REH cell (cell line): Measurements from ENCODE around the gene FREY1.

- PRO-cap = no peak
These were observed 22.9 kb upstream of the TP53I11 start for GRCh38 chr11:44973492-44974066.

DNA sequence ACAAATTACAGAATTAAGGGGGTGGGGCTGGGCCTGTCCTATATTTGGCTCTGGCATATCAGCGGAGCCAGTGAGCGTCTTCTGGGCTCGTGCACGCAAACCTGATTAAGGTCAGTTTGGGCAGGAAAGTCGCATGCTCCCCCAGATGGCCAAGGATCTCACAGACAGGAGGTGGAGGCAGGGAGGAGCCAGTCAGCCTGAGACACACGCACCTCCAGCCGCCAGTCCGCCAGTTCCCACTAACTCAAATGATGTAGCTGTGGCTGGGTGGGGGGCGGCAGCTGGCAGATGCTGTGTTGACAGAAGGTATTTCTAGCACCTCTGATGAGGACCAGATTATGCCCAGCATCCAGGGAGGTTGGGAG lies 97.3 kb upstream of the PRDM11 start:
- PRO-cap = no peak

DNA sequence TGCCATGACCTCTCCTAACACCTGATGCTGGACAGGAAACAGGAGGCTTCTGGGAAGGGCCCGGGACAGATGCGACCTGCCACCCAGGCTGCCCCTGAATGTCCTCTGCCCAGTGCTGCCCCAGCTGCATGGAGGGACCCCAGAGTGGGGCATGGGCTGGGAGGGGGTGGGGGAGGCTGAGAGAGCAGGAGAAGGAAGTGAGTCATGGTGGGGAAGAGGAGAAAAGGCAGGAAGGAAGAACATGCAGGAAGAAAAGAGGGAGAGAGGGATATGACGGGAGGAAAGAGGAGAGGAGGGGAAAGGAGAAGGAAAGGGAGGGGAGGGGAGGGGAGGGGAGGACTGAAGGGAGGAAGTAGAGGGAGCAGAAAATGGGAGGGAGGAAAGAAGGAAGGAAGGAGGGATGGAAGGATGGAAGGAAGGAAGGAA lies 52.1 kb upstream of the PRDM11 start:
- PRO-cap = no peak

GRCh38 chr11:45147434-45147728 lies 942 bp downstream of the PRDM11 start:
- PRO-cap = no peak

DNA sequence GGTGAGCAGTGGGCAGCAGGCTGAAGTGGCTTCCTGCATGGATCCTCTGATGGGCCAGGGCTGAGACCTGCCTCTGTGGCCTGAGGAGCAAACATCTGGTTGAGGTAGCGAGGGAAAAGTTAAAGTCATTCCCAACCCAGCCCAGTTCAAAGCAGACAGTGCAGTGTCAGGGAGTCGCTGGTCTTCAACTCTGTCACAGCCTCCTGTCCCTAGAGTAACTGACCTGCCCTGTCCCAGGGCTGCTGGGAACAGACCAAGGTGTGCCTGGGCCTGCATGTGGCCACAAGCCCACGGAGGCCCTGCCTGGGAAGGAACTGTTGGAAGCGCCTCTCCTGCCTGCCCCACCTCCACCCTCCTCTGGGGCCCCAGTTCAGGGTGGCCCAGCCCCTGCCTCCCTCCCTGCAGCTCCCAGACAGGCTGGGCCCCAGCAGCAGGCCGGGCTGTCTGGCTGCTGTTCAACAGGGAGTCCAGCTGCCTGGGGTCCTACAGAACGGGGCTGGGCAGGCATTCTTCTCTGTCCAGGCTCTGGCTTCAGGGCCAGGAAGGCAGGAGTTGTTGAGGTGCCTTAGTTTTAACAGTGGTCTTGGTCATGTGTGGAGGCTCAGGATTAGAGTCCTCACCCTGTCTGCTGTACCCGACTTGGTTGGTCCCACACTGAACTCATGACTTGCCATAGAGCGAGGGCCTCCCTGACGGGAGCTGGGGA lies 11.7 kb downstream of the PRDM11 start:
- PRO-cap = no peak

DNA sequence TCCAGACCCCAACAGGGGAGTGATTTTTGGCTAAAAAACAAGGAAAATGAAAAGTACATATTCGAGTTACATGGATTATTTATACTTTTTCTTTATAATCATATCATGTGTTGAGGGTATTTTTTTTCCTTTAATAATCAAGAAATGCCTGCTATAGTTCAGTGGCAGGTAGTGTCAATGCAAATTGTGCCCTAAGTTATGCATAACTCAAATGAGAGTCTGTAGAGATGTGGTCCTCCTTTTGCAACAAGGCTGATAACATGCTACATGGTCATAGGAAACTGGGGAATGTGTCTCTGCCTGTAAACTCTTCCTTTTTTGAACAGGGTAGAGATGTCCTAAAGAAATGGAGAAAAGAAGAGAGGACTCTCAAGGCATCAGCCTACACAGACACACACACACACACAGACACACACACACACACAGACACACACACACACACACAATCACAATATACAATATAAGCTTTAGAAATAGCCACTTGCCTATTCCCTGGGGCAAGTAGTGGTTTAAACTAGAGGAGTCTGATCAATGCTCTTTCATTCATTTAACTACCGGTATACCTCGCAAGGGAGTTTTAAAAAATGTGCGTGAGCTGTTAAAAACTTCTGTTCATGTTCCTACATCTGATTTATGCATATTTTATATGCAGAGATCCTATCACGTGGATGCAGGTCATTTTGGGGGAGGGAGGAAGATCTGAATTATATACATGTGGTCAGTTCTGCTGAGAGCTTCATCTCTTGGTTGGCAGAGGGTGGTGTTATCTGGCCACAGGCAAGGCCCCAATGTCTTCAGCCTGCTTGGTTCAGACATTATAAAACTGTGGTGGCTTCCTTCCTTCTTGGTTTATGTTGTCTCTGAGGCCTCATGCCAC lies 56.8 kb downstream of the SYT13 start:
- PRO-cap = no peak

GRCh38 chr11:45262883-45263515 lies 23.1 kb downstream of the SYT13 start:
- PRO-cap = no peak

DNA sequence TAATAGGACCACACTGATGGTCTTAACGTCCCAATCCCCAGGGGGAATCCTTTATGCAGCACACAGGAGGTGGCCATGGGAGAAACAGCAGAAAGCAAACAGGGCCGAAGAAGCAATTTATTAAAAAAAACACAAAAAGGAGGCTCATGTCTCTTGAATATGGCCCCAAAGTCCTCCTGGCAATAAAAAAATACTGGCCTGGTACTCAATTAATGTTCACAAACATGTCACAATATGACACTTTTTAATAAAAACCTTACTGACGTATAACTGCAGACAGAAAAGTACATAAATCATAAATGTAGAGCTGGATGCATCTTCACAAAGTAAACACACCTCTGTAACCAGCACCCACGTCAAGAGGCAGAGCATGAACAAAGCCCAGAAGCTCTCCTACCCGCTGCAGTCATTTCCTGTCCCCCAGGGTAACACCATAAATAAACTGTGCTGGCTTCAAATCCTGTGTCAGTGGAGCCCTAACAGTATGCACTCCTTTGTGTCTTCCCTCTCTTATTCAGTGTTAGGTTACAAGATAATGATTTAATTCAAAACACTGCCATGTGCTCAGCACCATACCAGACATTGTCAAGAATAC lies 5.8 kb downstream of the SYT13 start:
- PRO-cap = unidirectional peak, plus-strand start at position 456 of the sequence

DNA sequence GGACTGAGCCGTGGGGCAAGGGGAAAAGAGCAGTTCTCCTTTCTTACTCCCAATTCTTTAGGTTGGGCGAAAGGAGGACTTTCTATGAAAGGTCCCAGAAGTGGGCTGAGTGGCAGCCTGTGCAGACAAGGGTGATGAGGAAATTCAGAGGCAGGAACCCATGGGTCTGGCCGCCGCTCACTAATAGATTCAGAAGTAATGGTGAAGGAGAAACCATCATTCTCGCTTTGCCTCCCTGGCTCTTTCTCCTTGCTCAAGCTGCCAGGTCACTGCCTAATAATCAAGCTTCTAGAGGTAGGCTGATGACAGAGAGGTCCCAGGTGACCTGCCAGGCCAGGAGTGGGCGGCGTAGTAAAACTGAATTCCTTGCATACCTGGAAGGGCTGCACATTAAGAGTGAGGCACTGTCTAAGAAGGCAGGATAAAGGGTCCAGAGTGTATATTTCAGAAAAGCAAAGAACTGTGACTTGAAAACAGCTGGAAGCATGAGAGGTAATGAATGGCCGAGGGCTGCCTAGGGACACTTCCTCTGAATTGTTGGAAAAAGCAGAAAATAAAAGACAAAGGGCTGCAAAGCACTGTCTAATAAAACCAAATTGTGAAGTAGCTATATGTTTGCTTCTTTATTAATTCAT lies 4.1 kb downstream of the SYT13 start:
- PRO-cap = no peak

- PRO-cap = no peak
These were observed 88.7 kb upstream of the SYT13 start for GRCh38 chr11:45374607-45375429.

DNA sequence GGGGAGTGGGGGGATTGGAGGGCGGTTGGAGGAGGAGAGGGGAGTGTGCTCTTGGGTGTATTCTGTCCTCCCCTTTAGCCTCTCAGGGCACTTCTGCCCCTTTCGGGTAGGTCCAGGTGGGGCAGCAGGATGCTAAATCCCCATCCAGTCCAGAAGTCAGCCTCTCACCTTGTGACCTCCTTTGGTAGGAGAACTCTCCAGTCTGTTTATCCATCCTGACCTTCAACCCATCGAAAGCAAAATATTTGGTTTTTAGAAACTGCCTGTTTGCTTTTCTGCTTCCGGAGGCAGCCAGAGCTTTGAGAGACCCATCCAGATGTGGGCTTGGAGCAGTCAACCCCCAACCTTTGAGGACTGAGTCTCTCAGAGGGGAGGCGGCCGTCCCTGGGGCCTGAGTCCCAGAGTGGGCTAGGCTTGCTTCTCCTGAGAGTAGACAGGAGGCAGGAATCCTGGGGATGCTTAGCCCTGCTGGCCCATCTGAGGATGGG lies 105.2 kb upstream of the SYT13 start:
- PRO-cap = no peak

- PRO-cap = no peak
These were observed 6.5 kb downstream of the CRY2 start for GRCh38 chr11:45853542-45854497.

DNA sequence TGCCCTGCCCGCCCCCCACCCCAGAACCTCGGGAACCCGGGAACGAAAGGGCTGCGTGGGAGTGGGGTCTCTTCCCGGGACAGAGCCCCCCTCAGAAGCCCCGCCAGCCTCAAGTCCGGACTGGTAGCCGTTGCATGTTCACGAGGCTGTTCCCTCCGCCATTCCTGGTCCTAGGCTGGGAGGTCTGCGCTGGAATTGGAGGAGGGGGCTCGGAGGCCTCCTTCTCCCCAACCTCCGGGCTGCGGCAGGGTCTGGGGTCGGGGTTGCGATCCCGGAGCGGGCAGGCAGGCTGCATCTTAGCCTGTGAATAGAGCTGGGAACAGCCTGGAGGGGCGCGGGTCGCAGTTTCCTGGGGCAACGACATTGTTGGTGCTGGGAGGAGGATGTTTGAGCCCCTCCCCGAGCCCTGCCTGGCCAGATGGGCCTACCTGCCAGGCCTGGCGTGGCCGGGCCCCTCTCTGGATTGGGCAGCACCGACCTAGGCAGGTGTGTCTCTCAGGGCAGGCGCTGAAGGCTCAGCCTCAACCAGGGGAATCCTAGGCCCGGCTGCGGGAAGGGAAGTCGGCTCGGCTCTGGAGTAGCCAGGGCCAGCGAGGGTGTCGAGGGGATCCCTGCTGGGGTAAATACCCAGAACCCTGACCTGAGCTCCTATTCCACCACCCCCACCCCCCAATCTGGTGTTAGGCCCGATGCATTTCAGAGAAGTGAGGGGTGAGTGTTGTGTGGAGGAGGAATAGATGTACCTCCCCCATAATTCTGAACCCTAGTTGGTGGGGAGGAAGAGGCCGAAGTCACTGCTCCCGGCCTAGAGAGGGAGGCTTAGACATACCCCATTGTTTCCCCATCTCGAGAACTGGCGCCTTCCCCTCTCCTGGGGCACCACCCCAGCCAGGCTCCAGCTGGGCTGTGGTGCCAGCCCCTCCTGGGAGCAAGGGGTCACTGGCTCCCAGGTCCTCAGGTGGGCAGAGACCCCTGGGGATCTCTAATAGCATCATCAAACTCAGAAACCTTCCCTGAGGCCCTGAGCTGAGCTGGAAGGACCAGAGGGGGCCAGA lies 856 bp downstream of the MAPK8IP1 start:
- PRO-cap = no peak

DNA sequence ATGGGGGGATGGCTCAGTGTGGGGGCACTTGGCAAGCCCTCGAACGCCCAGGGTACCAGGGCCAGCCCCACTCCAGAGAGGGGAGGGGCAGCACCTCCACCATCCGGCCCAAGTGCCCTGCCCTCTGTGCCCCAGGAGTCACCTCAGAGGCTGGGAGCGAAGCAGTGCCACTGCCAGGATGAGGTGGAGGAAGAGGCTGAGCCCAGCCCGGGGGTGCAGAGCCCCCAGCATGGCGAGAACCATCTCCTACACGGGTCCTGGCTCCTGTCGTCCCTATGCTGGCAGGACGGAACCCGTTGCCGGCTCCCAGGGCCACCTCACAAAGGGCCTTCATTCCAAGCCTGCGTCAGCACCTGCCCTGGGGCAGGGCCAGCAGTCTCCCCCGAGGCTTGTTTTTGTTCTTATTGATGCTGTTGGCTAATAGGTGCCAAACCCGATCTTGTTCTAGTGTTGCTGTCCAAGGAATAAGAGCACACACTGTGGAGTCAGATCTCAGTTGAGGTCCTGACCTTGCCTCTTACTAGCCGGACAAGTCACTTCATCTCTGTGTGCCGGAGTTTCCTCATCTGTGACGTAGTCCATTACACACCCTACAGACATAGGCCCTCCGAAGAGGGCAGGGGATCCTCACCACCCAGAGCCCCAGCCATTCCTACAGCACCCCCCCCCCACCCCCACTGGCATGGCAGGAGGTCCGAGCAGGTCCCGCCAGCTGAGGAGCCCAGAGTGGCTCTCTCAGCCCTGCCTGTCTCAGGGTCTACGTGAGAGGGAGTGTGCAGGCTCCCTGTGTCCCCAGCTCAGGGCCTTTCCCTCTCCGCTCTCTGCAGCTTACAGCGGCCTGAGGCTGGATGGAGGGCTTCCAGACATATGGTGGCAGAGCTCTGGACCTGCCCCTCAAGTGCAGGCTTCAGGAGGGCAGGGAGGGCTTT lies at the start of gene FREY1:
Gene FREY1 (minus strand): TSS at position 269 of the 929 bp plus-strand sequence.
- PRO-cap = no peak

DNA sequence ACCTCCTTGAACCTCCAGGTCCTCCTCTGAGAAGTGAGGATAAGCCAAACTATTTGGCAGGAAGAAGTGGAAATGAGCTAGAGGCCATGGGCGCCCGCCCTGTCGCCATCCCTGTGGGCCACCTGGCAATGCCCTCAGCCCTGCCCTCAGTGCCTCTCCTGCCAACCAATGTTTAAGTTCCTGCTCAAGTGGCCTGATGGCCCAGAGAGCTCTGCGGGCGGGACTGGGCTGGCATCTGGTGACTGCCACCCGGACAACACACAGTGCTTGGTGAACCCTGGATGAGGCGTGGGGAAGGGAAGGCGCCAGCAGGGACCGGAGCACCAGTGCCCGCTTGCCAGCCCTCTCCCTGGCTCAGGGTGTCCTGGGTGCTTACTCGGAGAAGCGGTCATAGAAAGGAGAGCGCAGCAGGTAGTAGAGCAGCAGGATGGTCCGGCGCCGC lies 4.2 kb downstream of the PEX16 start:
- PRO-cap = no peak

- PRO-cap = no peak
These were observed 517 bp downstream of the PEX16 start for GRCh38 chr11:45917051-45917669.

- PRO-cap = no peak
These were observed 2.4 kb upstream of the PEX16 start for GRCh38 chr11:45919971-45920502.

- PRO-cap = no peak
These were observed 957 bp upstream of the LARGE2 start for GRCh38 chr11:45921463-45921935.

DNA sequence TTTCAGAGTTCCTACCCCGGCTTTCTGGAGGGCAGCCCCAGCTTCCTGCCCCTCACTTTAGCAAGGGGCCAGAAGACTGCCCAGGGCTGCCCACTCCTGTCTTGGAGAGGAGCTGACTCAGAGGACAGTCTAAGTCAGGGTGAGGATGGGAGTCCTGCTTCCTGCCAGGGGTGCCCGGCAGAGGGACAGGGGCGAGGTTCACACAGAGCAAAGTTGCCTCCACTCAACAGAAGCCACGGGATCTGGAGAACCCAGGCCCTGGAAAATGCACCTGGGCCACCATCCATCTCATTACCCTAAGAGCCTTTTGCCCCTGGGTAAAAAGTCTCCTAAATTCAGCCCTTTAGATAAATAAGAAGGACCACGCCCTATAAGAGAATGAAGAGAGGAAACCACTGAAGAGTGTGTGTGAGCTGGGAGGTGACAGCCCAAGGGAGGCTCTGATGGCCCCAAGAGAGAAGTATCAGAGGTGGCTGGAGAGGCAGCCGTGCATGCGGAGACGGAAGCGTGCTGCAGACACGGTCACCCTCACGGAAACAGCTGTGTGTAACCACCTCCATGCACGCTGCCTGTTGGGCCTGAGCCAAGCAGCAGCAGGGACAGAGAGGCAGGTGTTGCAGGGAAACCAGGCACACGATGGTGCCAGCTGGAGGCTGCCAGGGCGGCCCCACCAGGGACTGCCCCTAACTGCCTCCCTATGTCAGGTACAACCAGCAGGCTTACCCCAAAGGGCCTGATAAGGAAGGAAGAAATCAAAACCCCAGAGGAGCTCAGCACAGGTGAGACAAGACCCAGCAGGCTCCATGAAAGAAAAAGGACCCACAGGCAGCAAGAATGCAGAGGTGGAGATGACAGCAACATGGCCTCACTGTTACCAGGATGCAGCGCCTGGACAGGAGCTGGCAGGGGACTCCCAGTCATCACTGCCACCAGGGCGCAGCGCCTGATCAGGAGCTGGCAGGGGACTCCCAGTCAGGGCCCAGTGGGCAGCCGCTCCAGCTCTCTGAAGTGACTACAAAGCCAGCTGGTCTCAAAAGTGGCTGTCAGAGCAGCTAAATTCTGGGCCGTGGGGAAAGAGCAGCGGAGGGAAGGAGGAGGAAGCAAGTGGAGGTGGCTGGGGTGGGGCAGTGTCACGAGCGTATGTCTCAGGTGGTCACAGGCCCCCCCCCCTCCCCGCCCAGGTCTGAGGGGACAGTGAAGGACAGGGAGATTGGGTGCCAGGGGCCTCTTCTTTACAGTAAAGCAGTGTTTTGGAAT lies 7.7 kb downstream of the LARGE2 start:
- PRO-cap = unidirectional peak, plus-strand start at position 586 of the sequence

GRCh38 chr11:46092001-46092325 lies 29.3 kb downstream of the PHF21A start:
- PRO-cap = no peak